Measurements from ENCODE around the genes INSL5, IL23R and IL12RB2.

DNA sequence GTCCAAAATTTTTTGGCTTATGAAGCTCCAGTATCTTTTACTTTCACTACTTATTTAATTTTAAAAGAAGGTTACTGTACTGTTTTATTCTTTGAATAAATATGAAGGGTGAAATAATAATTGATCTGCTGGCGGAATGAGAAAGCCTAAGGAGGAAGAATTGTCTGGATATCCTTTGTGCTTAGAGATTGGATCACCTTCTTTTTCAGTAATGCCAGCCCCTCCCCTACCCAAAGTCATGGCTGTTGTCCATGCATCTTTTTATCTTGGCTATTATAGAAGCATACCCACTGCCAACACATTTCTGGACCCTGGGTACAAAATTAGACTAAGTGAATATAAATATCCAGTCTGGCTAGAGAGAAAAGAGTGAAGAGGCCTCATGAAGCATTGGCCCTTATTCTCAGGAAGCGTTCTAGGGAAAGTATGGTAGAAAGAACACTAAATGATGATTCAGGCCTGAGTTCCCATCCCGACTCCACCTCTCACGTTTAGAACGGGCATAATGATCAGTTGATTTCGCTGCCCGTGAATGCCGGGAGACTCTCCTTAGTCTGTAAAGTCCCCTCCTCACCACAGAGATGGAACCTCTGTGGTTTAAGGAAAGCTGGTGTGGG lies 28.1 kb downstream of the AK4 start:
- RRBS: no CpG with 5 or more reads among the region's 8 CpGs

DNA sequence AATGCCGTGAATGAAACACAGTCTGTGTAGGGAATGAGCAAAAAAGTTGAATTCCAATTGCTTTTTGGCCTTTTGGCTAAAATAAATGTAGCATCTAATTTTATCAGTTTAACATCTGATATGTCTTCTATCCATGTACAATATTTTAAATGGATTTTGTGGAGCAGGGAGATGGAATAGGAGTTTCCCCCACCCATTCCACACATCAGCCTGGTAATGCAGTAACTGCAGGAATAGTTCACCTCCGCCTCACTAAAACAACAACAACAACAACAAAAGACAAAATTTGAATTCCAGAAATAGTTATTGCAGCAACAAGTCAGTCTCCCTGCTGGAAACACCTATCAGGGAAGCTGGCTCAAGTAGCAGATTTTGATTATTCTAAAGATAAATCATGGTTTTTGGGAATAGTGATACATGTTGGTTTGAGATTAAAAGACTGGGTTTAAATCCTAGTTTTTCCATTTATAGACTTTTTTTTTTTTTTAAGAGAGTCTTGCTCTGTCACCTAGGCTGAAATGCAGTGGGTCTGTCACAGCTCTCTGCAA lies 4.6 kb upstream of the LEPR start:
- RRBS: no CpG with 5 or more reads among the region's 2 CpGs

DNA sequence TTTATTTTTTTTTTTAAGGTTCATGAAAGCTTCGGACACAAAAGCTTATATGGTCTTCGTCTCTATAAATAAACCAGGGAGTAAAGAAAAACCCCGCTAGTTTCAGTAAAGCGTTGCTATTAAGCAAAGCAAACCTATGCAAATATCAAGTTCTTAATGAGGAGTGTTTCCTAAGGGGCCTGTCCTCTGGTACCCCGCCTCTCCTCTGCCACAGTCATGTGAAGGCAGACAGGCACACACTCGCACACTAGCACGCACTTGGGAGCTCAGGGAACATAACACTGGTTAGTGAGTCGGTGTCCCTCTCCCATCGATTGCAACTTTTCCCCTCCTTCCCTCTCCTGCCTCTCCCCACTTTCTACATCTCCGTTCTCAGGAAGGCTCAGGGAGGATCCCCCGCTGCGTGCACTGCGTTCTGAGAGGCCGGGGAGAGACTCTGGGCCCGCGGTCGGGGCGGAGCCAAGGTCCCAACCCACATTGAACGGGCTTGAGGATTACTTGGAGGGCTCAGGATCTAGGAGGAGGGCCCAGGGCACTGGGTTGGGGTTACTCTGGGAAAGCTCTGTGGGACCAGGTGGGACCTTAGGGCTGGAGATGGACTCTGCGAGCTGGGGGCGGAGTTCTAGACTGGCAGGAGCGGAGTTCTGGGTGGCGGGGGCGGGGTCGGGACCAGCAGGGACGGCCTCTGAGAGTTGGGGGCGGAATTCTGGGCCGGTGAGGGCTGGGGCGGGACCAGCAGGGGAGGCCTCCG lies 723 bp upstream of the LEPR start:
- RRBS: no CpG with 5 or more reads among the region's 30 CpGs

DNA sequence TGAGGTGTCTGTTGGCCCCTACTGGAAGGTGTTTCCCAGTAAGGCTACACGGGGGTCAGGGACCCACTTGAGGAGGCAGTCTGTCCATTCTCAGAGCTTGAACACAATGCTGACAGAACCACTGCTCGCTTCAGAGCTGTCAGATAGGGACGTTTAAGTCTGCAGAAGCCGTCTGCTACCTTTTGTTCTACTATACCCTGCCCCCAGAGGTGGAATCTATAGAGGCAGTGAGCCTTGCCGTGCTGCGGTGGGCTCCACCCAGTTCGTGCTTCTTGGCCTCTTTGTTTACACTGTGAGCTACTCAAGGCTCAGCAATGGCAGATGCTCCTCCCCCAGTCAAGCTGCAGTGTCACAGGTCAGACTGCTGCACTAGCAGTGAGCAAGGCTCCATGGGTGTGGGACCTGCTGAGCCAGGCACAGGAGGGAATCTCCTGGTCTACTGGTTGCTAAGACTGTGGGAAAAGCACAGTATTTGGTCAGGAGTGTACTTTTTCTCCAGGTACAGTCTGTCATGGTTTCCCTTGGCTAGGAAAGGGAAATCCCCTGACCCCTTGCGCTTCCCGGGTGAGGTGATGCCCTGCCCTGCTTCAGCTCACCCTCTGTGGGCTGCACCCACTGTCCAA lies 47.1 kb downstream of the LEPR start:
- RRBS: no CpG with 5 or more reads among the region's 9 CpGs

DNA sequence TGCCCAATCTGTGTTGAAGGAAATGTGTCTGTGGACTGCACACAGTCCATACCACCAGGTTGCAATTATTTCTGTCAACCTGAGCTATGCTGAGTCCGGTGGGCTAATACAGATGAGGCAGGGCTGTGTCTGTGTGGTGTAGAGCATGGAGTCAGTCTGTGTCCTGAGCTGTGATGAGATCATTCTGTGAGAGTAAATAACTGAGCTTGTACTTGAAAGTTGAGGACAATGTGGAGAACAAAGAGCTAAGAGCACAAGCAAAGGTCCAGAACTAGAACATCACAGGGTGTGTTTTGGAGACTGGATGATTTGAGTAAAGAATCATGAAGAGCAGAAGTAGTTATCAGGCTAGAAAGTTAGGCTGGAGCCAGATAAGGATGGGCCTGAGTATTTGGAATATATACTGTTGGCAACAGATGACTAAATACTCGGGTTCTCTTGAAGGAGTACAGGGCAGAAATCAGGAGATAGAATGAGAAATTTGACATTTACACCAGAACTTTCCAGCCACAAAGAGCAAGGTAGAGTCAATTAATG lies 48.7 kb downstream of the LEPR start:
- RRBS: no CpG with 5 or more reads among the region's 2 CpGs

DNA sequence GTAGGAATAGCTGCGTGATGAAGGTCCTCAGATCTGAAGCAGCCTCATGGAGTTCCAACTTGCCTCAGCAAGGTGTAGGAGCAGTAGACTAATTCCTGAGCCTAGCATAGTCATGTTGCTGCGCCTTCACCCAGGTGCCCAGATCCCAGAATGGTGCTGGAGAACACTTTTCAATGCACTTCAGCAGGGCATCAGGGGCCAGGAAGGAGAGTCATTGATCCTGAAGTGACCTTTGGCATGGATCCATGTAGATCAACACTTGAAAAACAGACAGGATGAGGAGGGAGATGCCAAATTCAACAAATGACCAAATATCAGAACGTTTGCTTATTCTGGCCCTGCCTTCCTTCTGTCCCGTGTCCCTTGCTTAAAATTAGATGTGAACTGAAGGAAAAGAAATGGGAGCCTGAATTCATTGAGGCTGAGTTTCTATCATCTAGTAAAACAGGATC lies 91.9 kb downstream of the LEPR start:
- RRBS: no CpG with 5 or more reads among the region's 4 CpGs

- RRBS: no CpG with 5 or more reads among the region's 8 CpGs
These were observed 104.3 kb downstream of the LEPR start for GRCh38 chr1:65524731-65525152.

- RRBS: no CpG with 5 or more reads among the region's 4 CpGs
These were observed 1.3 kb upstream of the PDE4B start for GRCh38 chr1:65791336-65791815.

GRCh38 chr1:66300325-66300901 lies 233.5 kb upstream of the SGIP1 start:
- RRBS: no CpG with 5 or more reads among the region's 6 CpGs

DNA sequence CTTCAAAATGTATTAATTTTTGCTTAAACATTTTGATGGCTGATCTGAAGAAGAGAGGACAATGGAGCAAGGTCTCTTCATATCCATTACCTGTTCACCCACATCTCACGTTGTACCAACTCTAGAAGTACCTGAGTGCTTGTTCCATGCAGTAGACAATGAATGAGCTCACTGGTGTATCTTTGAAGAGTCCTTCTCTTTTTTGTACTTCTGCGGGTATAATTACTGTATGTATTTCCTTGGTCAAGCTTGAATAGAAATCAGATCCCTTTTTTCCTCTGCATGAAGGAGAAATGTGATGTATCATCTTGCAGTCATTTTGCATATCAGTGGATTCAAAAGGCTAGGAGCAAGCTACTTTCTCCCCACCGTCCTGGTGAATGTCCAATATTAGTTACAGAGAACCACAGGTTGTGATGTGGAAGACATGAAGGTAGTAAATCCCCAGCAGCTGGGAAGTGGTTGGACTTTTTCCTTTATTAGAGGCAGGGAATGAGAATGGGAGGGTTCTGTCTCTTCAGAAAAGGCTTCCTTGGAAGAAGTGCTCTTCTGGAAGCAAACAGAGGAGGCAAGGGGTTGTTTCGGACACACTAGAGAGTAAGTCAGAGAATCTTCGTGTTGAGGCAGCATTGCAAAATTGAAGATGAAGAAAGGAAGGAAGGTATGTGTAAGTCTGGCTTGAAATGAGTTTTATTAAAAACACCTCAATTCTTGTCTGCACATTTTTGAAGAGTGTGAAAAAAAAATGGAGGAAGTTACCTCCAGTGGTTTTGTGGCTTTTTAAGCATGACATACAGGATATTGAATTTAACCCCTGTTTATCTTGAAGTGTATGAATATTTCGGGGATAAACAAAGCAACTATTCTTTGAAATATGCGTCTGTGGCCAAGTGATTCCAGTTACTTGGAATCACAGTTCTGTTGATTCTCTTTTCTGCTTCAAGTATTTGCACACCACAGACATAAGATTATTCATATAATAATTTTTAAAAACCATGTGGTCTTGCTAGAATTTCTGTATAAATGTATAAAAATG lies 203.5 kb upstream of the SGIP1 start:
- RRBS: no CpG with 5 or more reads among the region's 7 CpGs

GRCh38 chr1:66337335-66337855 lies 196.6 kb upstream of the SGIP1 start:
- RRBS: no CpG with 5 or more reads among the region's 4 CpGs

GRCh38 chr1:66563443-66563869 lies 29.5 kb downstream of the SGIP1 start:
- RRBS: no CpG with 5 or more reads among the region's 3 CpGs

- RRBS: no CpG with 5 or more reads among the region's 2 CpGs
These were observed at the start of gene INSL5 for GRCh38 chr1:66801185-66801448. Gene INSL5, minus strand, starts transcription at chr1:66801276.

DNA sequence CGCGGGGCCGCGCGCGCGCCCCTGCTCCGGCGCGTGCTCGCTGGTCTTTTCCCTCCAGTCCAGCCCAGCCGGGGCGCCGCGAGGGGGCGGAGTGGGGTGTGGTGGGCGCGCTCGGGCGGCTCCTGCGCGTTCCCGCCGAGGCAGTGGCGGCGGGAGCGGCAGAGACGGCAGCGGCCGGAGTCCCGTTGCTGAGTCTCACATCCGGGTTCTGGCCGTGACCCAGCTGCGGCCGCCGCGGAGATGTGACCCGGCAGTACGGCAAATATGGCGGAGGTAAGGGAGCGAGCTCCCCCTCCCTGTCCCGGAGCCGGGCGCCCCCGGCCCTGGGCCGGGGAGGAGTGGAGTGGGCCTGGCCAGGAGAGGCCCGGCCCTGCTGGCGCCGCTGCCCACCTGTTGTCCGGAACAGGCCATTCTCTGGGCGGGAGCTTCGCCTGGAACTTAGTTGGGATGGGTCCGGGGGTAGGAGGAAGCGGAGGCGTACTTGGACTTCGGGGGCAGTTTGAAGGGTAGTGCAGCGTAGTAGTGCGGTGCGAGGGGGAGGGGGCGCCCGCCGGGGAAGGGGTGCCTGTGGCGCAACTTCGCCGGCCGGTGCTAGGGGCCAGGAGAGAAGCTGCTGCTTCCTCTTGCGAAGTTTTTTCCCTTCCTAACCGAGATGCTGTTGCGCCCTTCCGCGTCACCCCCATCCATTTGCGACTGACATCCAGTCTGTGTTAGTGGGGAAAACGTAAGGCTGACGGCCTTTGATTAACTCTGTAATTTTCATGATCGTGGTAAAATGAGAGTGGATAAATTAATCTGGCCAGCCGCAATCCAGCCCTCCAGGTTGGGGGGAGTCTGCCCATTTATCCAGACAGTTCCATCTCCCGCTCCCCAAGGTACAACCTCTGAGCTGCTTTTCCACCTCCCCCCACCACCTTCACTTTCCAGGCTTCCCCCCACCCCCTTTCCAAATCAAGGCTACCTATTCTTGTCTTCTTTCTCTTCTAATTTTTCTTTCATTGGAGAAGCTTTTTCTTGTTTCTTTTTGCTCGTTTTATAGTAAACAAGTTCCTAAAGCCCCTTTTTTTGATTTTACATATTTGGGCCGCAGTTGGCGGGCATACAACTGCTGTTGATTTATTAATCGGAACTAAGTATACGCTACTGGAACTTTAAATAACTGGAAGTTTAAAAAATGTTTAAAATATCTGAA lies 5.7 kb downstream of the MIER1 start:
- RRBS: 2% methylated on average over 35 of the region's 82 CpGs

GRCh38 chr1:67052971-67053278 lies 1.0 kb downstream of the SLC35D1 start:
- RRBS: no CpG with 5 or more reads among the region's 12 CpGs

DNA sequence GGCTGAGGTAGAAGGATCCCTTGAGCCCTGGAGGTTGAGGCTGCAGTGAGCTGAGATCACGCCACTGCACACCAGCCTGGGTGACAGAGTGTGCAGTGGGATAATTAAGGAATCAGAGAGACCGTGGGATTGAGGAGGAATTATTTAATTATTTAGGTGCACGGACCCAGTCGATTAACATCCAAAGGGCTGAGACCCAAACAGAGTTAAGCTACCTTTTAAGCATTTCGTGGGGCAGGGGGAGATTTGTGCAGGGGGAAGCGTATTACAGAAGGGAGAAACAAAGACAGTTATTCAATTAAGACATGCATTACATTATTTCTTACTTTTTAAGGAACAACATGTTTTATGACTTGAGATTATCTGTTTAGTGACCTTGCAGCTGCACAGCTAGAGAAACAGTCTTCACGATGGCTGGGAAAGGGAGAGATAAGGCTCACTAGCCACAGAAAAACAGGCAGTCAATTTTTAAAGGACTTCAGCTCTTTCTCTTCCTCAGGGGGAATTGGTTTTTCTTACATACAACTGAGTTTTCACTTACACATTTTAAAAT lies 7.0 kb upstream of the C1orf141 start:
- RRBS: no CpG with 5 or more reads among the region's 7 CpGs

DNA sequence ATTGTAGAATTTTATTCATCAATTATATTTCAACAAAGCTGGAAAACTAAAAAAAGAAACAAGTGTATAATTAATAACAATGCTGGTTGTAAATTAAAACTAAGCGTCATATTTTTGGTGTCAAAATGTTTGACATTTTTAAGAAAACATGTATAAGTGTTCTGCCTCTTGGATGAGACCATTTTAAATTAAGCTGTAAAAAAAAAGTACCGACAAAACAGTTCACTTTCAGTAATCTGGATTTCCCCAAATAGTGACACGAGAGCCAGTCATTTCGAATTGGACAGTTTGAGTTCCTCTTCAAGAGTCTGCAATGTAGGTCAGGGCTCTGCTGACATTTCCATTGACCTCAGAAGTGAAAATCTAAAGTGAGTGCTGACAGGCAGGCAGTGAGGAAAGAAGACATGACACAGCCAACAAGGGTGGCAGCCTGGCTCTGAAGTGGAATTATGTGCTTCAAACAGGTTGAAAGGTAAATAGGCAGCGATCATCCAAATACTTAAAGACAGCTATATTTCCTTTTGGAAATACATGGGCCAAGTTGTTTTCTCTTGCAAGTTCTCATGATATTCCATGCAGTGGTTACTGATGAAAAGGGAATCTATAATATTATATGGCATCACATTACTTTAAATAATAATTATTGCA lies at the start of gene IL23R:
Gene IL23R, plus strand, starts transcription at position 385 of the 648 bp plus-strand sequence.
- RRBS: no CpG with 5 or more reads among the region's 5 CpGs

- RRBS: 65% methylated on average over 38 of the region's 91 CpGs
These were observed at the start of gene IL12RB2 for GRCh38 chr1:67306980-67308281. Gene IL12RB2, plus strand, starts transcription at chr1:67307873.

DNA sequence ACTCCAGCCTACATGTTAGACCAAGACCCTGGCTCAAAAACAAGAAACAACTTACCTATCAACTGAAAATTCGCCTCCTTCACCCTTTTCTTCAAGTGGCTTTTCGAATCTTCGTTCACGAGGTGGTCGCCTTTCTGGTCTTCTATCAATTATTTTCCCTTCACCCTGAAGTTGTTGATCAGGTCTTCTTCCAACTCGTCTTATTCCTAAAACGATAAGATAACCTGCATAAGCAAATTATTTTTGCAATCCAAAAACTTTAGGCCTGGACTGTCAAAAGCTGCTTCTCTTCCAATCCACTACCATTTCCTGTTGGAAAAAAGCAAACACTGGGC lies 4.2 kb downstream of the SERBP1 start:
- RRBS: no CpG with 5 or more reads among the region's 7 CpGs

DNA sequence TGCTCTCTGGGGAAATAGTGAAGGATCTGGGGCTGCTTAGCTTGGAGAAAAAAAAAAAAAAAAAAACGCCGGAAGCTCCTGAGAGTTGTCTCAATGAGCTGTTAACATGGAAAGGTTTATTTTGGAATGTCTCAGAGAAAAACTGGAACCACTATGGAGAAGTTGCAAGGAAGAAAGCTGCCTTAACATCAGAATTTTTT lies 49.5 kb upstream of the SERBP1 start:
- RRBS: no CpG with 5 or more reads among the region's 2 CpGs